Epithelial cell of alveolus of lung (primary cell): ENCODE results near the genes CNFN, ZNF575, LYPD5 and ZNF230.

GRCh38 chr19:42270229-42271385 is 1.6 kb downstream of the CIC start:
- RAMPAGE, long total RNA, result no peak
- RRBS, result no CpG with 5 or more reads among the region's 23 CpGs

- RAMPAGE, long total RNA, result no peak
- RRBS, result 78% methylated on average over 3 of the region's 22 CpGs
Measured at GRCh38 chr19:42288821-42289540, 13.0 kb upstream of the PRR19 start.

DNA sequence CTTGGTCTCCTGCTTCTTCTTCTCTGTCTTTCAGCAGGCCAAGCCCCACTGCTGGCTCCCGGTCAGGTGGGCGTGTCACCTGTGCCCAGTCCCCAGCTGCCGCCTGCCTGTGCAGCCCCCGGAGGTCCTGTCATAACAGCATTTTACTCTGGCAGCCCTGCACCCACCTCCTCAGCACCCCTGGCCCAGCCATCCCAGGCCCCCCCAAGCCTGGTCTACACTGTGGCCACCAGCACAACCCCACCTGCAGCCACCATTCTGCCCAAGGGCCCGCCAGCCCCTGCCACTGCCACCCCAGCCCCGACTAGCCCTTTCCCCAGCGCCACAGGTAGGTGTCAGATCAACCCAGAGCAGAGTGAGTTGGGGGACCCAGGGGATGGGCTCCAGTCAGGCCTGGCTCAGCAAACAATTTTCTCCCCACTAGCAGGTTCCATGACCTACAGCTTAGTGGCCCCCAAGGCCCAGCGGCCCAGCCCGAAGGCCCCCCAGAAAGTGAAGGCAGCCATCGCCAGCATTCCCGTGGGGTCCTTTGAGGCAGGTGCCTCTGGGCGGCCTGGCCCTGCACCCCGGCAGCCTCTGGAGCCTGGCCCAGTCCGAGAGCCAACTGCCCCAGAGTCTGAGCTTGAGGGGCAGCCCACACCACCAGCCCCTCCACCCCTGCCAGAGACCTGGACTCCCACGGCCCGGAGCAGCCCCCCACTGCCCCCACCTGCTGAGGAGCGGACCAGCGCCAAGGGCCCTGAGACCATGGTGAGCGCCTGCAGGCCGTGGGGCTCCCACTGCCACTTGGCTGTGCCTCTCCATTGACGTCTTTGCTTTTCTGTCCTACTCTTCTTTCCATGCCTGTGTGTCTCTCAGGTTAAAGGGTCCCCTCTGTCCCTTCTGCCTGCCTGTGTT is 9.2 kb upstream of the PRR19 start:
- RAMPAGE, long total RNA, result no peak
- RRBS, result 91% methylated on average over 4 of the region's 21 CpGs

GRCh38 chr19:42390091-42390418 is at the start of gene CNFN:
Gene CNFN (minus strand): TSS chr19:42390297.
- RAMPAGE, long total RNA, result no peak
- RRBS, result no CpG with 5 or more reads among the region's 16 CpGs

- RAMPAGE, long total RNA, result no peak
- RRBS, result no CpG with 5 or more reads among the region's 32 CpGs
Measured at GRCh38 chr19:42407938-42408764, 18.1 kb upstream of the CNFN start.

- RAMPAGE, long total RNA, result no peak
- RRBS, result no CpG with 5 or more reads among the region's 3 CpGs
Measured at GRCh38 chr19:42468198-42468776, 25.5 kb upstream of the CXCL17 start.

DNA sequence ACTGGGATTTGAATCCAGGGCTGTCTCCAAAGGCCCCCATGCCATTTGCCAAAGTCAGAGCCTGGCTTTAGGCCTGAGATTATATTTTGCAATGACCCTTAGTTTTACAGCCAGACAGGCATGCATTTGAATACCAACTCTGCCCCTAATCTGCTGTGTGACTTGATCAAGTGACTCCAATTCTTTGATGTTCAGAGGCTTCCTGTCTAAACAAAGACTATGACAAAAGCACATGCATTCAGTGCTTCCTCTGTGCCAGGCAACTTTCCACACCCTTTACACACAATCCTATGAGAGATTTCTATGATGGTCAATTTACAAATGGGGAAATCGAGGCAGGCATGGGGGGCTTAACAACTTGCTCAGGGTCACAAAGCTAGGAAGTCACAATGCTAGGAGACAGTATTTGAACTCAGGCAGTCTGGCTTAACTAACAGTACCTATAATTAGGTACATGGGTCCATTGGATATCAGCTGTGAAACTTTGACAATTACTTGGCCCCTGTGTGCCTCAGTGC is 3.7 kb upstream of the LYPD3 start:
- RAMPAGE, long total RNA, result no peak
- RRBS, result no CpG with 5 or more reads among the region's 1 CpG

DNA sequence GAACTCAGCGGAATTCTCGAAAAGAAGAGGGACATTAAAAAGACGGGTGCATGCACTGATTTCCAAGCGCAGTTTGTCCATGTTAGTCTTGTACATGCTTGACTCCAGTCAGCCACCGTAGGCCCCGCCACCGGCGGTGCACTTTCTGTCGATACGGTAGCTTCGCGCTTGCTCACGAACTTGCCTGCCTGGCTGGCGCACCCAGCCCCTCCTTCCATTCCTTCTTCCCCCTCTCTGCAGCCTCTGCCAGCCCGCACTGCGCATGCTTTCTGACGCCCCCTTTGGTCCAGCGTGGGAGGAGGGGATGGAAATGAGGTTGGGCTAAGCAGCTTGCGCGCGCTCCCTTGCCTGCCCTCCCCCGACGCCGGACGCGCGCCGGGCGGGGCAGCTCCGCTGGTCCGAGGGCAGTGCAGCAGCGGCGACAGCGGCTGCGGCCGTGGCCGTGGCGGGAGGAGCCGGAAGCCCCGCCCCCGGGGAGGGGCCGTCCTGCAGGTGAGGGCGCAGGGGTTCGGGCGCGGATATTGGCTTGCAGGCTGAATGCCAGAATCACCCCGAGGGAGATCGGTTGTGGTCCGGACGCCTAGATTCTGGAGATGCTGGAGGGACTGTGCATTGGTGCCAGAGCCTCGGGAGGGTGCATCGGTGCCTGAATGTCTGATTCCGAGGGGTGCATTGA is at the start of gene ZNF575:
TSS of gene ZNF575 (plus strand) at position 159 of the 676 bp plus-strand sequence.
- RAMPAGE, long total RNA, result no peak
- RRBS, result 2% methylated on average over 16 of the region's 53 CpGs

DNA sequence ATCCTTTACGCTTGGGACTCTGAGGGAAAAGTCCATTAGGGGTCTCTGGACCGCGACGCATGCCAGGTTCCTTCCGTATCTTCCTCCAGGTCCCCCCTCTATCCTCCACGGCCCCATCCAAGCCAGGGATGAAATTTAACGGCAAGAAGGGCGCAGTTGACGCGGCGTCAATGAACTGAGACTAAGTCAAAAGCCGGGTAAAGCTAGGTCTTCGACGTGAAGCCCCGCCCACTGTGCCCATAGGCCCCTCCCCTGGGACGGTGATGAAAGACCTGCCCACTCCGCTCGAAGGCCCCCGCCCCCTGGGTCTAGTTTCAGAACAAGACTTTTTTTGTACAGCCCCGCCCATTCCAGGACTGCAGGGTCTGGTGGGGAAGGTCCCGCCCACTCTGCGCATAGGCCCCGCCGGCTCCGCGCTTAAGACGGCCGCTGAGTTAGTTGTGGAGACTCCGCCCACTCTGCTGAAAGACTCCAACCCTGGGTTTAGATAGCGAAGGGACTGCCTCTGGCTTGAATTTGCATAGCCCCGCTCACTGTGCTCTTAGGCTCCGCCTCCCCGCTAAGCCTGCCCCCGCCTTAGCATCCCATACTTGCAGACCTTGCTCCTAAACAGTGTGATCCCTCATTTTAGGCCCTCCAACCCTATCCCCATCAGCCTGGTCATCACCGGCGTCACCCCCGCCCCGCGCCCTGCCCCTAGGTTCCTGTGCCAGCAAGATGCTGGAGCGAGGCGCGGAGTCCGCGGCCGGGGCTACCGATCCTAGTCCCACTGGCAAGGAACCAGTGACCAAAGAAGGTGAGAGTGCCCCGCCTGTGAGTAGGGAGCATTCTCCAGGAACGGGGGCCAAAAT is 943 bp downstream of the ZNF575 start:
- RAMPAGE, long total RNA, result no peak
- RRBS, result under 1% methylated on average over 11 of the region's 48 CpGs

DNA sequence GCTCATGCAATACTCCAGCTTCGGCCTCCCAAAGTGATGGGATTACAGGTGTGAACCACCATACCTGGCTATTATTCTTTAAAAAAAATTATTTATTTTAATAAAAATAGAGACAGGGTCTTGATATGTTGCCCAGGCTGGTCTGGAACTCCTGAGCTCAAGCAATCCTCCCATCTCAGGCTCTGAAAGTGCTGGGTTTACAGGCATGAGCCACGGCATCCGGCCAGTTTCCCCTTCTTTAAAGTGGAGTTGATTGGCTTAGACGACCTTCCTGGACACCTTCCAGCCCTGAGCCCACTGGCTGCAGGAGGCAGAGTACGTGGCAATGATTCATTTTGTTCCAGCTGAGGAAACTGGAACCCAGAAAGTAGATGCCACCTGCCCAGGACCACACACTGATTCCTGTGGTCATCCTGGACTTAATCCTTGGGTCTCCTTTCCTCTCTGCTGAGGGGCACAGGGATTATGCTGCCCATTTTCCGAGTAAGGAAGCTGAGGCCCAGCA is 969 bp downstream of the XRCC1 start:
- RAMPAGE, long total RNA, result no peak
- RRBS, result no CpG with 5 or more reads among the region's 6 CpGs

DNA sequence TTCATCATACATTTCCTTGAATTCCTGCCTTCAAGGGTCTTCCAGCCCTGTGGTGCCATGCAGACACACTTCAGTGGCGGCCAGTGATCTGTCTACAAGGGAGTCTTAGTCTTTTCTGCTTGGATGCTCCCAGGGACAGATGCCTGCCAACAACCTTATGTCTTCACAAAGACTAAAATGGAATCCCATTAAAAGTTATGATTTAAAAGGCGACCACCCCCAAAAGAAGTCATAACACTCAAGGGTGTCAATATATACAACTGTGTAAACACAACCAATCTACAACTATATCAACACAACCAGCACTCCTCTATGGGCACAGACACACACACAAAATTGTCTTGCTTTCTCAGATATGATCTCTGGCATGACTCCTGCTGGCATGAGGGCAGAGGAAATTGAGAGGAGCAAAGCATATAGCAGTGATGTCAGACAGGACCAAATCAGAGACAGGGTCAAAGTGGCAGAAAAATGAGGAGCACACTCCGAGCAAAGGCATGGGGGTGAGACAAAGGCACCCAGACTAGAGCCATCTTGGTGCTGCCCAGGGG is 9.7 kb downstream of the IRGQ start:
- RAMPAGE, long total RNA, result no peak
- RRBS, result no CpG with 5 or more reads among the region's 3 CpGs

- RAMPAGE, long total RNA, result no peak
- RRBS, result 65% methylated on average over 5 of the region's 6 CpGs
Measured at GRCh38 chr19:43656357-43656903, 13.5 kb downstream of the PLAUR start.

GRCh38 chr19:43738991-43739316 is 15.8 kb downstream of the SMG9 start:
- RAMPAGE, long total RNA, result no peak
- RRBS, result no CpG with 5 or more reads among the region's 5 CpGs

- RAMPAGE, long total RNA, result no peak
- RRBS, result no CpG with 5 or more reads among the region's 7 CpGs
Measured at GRCh38 chr19:43802310-43802718, at the start of gene LYPD5. Gene LYPD5 (minus strand): TSS chr19:43802447.

GRCh38 chr19:43820363-43821021 is 6.6 kb upstream of the ZNF283 start:
- RAMPAGE, long total RNA, result no peak
- RRBS, result no CpG with 5 or more reads among the region's 42 CpGs

GRCh38 chr19:43866492-43867054 is 17.2 kb downstream of the ZNF404 start:
- RAMPAGE, long total RNA, result no peak
- RRBS, result no CpG with 5 or more reads among the region's 19 CpGs

DNA sequence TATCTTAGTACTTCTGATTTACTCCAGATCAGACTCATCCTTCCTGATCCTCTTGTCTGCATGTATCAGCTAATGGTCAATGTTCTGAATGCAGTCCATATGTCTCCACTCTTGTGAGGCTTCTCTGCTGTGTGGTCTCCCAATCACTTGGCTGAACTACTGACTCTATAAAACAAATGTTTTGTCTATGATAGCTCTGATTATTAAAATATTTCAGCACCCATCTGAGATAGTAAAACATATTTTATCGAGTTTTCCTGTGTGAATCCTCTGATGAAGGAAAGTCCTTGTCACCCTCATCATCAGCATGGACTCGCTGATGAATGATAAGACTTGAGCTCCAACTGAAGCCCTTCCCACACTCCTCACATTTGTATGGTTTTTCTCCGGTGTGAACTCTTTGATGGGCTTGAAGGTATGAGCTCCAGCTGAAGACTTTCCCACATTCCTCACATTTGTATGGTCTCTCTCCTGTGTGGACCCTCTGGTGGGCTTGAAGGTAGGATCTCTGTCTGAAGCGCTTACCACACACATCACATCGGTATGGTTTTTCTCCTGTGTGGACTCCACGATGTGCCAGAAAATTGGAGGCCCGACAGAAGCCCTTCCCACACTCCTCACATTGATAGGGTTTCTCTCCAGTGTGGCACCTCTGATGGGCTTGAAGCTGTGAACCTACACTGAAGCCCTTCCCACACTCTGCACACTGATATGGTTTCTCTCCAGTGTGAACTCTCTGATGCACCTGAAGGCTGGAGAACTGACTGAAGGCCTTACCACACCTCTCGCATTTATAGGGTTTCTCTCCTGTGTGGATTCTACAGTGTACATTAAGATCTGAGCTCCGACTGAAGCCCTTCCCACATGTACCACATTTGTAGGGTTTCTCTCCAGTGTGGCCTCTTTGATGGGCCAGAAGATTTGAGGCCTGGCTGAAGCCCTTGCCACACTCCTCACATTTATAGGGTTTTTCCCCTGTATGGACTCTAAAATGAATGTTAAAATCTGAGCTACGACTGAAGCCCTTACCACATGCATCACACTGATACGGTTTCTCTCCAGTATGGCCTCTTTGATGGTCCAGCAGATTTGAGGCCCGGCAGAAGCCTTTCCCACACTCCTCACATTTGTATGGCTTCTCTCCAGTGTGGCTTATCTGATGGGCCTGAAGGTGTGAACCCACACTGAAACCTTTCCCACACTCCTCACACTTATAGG is 21.5 kb downstream of the ZNF45 start:
- RAMPAGE, long total RNA, result no peak
- RRBS, result no CpG with 5 or more reads among the region's 12 CpGs

GRCh38 chr19:43996654-43997172 is 6.0 kb upstream of the ZNF230 start:
- RAMPAGE, long total RNA, result no peak
- RRBS, result no CpG with 5 or more reads among the region's 2 CpGs

DNA sequence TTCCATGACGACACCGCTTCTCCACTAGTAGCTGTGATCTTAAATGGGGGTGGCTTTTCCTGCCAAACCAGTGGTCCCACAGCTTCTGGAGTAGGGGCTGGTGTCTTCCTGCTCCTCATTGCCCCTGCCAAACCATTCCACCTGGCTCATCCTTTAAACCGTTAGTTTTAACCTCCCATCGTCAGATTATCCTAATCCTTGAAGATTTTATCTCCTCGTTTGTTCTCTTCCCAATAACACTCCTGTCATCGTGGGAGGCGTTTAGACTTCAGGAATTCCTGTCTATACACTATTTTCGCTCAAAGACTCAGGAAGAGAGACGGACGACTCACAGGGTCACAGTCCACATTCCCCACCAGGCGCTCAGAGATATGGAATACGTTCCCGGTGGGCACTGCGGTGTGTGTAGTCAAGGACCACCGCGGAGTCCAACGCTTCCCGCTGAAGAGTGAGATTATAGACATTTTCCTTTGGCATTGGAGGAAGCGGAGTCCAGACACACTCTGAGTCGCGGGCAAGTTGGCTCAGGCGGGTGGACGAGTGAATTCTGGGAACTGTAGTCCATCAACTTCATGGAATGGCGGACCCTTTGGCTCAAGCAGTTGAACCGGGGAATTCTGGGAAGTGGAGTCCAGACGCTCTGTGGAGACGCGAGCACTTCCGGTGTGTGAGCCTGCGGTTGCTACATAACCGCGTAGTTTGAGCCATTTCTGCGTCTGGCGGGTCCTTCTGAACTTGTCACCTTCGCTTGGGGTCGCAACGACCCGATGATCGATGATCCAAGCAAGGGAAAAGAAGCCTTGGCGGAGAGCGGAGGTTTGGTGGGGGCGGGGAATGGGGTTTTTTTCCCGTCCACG is at the start of gene ZNF230:
TSS of gene ZNF230 (plus strand) at position 666 of the 857 bp plus-strand sequence.
- RAMPAGE, long total RNA, result start-site peak on the plus strand centred at position 660 of the sequence, 52 bp wide, 32 and 12 reads in 2 replicates
- RRBS, result no CpG with 5 or more reads among the region's 44 CpGs

- RAMPAGE, long total RNA, result no peak
- RRBS, result no CpG with 5 or more reads among the region's 25 CpGs
Measured at GRCh38 chr19:44003149-44003832, 534 bp downstream of the ZNF230 start.